LHCN-M2 (cell line): ENCODE measurements around a stretch of chr14.

DNA sequence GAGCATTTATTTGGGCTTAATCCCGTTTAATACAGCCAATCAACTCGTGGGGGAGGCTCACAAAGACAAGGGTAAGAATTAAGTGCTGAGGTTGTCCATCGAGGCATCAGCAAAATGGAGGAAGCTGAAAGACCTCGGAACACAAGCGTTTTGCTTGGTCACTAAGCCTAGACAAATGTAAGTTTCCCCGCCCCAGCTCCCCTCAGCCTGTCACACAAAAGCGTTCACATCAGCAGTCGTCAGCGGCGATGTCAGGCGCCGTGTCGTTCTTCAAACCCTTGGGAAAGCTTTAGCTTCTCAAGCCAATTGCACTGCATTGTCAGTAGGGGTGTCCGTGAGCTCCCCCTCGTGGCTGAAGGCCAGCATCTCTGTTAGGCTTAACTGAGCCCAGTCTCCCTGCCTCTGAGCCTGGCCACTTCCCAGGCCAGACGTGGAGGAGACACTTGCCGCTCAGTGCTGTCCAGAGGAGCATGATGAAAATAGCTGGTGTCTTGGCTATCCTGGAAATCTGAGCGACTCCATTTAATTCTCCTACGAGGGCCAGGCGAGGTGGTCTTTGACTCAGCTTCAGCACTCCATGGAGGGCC is 288.3 kb upstream of the G2E3 start:
- RAMPAGE, long total RNA: no peak

- RAMPAGE, long total RNA: no peak
Measured at GRCh38 chr14:30577395-30578059, 18.6 kb downstream of the G2E3 start.

- RAMPAGE, long total RNA: no peak
Measured at GRCh38 chr14:30621025-30622100, 756 bp upstream of the SCFD1 start.

- RAMPAGE, long total RNA: no peak
Measured at GRCh38 chr14:30622430-30623100, 446 bp downstream of the SCFD1 start.

- RAMPAGE, long total RNA: no peak
Measured at GRCh38 chr14:30676261-30676690, 54.2 kb downstream of the SCFD1 start.

DNA sequence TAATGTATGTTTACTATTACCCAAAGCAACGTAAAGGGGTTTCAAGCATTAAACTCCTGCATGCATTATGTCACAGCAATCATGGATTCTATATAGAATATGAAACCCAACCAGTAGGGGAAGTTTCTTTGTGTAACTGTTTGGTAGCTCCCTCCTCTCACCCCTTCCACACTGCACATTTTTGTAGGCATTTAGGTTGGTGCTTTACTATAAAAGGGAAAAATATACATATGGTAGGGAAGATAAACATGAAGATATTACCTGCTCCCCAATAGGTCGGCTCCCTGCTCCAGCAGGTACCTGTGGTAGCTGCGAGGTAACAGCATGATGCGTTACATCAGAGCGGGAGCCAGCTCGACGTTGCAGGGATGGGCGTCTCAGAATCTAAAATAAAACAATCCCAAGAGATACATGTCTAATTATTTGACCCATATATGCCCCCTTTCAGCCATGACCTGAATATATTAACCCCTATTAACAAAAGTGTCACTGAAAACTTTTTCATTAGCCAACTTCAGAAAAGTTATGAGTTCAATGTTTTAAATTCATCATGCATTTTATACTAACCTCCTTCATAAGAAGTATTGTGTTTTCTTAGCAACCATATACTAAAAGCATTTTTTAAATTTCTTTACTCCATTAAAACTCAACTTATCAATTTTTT is 86.3 kb downstream of the HECTD1 start:
- RAMPAGE, long total RNA: no peak

GRCh38 chr14:31133147-31133901 is 74.3 kb downstream of the HECTD1 start:
- RAMPAGE, long total RNA: no peak

DNA sequence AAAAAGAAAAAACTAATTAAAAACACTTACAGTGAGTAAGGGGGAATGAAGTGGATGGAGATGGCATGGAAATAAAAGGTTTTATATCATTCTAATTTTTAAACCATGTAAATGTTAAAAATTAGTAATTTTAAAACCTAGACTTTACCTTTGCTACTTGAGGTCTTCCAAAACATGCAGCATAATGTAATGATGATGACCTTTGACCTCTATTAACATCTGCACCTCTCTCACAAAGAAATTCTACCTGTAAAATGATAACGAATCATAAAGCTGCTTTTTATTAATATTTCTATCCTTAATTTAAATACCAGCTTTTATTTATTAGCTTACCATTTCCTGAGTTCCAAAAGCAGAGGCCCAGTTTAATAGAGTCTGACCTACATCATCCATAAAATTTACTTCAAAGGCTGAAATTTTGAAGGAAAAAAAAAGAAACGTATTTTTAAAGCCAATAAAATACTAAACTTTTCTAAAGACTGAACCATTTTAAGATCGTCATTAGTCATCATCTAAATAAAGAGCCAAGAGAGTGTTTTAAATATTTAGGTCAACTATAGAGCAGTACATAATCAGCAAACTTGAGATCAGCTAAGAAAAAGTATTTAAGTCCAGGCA is 35.8 kb downstream of the HECTD1 start:
- RAMPAGE, long total RNA: no peak

GRCh38 chr14:31207323-31207438 is 412 bp downstream of the HECTD1 start:
- RAMPAGE, long total RNA: no peak

DNA sequence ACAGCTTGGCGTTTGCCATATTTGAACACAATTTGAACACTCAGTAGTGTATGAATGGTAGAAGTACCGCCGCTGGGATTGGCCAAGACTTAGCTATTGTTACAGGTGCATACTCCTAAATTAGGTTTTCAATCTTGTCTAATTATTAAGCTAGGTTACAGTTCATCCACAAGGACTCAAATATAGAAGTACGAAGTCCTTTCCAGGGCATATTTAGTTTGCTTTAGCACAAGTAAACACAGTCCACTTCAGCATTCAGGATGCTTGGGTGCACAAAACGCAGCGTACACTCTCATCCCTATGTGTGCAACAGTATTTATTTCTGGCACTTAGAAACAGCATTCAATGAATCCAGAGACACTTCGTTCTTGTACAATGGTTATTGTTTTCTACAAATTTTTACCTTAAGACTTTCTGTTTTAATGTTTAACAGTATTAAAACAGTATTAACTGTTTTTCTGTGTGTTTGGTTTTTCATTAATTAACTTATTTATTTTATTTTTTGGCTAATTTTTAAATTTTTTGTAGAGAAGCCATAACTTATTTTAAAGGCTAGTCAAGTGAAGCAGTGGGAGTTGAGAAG is 50.6 kb upstream of the HECTD1 start:
- RAMPAGE, long total RNA: no peak

DNA sequence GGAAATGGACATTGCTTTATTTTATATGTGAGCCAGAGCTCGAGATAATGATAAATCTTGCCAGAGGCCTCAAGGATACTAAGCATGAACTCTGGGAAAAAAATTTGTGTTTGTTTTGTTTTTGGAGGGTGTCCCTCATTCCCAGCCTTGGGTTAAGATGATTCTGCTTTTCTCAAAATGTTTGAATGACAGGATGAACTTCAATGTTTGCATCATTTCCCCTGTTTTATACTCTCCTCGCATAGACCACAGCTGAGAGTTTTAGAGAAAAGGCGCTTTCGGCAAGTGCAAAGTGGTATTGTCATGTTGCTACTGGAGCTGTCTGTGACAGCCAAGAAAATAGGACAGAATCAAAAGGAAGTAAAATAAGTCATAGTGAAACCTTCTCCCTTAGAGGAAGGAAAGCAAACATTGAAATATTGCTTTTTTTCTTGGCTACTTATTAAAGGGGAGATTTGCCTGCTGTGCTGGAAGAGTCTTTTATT is 33.6 kb upstream of the ARHGAP5 start:
- RAMPAGE, long total RNA: no peak

DNA sequence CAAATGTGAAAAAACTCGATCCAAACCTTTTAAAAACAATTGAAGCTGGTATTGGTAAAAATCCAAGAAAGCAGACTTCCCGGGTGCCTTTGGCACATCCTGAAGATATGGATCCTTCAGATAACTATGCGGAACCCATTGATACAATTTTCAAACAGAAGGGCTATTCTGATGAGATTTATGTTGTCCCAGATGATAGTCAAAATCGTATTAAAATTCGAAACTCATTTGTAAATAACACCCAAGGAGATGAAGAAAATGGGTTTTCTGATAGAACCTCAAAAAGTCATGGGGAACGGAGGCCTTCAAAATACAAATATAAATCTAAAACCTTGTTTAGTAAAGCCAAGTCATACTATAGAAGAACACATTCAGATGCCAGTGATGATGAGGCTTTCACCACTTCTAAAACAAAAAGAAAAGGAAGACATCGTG is 16.7 kb downstream of the ARHGAP5 start:
- RAMPAGE, long total RNA: no peak

GRCh38 chr14:32202796-32203862 is 126.0 kb upstream of the AKAP6 start:
- RAMPAGE, long total RNA: no peak

DNA sequence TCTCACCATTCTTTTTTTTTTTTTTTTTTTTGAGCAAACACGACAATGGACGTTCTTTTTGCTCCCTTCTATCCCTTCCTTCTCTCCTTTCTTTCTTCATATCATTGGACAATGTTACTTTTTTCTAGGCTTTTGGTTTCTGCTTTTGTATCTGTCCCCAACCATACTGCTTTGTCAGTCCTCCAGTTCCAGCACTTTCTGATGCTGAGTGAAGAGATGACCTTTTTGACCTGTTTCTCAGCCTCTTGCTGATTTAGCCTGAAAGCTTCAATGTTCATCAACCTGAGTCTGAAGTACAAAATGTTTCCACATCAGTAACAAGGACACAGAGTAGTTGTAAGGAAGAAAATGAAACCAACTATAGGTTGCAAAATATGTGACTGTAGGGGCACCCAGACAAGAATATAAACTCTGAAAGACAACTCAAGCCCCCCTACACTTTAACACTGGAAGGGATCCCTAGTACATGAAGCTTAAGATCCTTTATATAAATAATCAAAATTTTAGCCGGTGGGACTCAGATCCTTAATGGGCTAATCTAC is 25.2 kb upstream of the AKAP6 start:
- RAMPAGE, long total RNA: no peak

- RAMPAGE, long total RNA: no peak
Measured at GRCh38 chr14:32572159-32572683, 243.1 kb downstream of the AKAP6 start.

DNA sequence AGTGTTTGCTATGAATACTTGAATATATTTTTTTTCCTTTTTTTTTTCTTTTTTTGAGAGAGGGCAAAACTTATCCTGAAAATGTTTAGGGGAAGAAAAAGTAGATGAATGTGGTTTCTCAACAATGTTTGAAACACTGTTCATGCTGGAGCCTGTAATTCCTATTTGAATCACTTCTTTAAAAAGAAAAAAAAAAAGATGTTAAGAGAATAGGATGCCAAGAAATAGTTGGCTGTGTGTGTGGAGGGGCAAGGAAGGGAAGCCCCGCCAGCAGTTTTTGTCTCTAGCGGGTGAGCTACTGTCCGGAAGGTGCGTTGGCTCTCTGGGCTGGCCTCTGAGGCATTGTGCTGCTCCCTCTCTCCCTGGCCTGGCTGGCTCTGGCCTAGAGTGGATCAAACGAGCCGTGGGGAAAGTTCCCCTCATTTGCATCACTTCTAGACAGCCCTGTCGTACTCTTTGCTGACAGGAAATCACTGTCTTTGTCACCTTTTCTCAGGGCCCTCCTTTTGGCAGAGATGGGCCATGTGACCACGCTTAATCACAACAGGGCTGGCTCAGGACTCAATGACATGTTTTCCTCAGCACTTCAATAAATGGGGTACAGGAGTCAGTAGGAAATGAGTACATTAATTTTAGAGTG is 236.2 kb upstream of the NPAS3 start:
- RAMPAGE, long total RNA: no peak

GRCh38 chr14:33682632-33683241 is 268.1 kb downstream of the EGLN3 start:
- RAMPAGE, long total RNA: no peak

- RAMPAGE, long total RNA: no peak
Measured at GRCh38 chr14:34018056-34018499, 67.2 kb upstream of the EGLN3 start.

- RAMPAGE, long total RNA: no peak
Measured at GRCh38 chr14:34051983-34052443, 101.1 kb upstream of the EGLN3 start.

GRCh38 chr14:34374938-34375818 is 86.9 kb downstream of the SPTSSA start:
- RAMPAGE, long total RNA: no peak